ENCODE measurements around a stretch of chr12.

DNA sequence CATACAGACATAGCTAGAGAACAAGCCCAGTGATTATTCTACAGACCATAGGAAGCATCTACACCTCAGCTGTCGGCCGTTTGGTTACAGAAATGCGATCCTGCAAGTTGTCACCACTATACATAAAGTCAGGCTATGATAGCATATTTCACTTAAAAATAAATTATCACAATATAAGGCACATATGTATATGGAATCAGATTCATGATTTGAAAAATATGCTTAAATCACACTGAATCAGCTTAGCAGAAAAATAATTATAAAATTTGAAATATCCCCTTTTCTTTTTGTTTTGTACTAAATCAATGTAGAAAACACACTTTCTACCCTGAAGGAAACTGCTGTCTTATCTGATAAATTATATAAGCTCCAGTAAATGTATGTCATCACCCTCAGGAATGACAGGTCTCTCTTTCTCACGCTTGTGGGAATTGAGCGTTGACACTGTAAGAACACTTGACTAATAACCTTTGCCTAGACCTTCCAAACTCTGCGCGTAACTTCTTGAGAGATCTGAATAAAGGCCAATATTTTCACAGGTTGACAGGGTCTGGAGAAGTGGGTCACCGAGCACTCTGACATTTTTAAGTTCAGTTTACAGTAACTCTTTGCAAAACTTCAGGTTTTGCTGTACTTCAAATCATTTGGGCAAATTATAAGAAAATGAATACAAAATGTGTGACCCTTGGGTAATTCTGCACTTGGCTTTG is 138.6 kb downstream of the BCAT1 start:
- PRO-cap, 8 experiments, result no peak in any of the 8 experiments

DNA sequence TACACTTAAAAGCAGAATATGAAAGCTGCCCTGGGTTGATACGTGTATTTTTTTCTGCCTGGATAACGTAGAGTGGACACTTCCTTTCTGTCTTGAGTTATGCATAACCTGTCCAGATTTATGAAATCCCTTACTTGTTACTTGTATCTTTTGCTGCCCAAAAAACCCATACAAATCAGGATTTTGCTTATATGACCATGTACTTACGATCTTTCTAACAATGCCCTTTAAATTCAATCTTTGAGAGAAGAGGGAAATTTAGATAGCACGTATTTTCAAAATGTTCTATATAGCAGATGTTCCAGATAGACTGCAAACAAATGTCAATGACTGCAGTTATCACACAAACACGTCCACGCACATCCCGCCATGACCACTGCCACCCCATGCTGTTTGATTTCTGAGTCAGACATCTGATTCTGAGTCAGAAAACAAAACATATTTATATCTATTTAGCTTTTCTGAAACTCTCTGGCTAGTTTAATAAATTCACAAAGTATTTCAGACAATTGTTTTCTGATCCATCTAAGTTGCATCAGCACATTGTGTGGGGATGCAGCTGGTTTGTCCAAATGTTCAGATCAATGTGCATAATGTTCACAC is 2.2 kb downstream of the IRAG2 start:
- PRO-cap, 8 experiments, result peak in 6 of 8 experiments; most common plus-strand start position 542 of the sequence (in 1); most common minus-strand start position 312 of the sequence (in 5)

DNA sequence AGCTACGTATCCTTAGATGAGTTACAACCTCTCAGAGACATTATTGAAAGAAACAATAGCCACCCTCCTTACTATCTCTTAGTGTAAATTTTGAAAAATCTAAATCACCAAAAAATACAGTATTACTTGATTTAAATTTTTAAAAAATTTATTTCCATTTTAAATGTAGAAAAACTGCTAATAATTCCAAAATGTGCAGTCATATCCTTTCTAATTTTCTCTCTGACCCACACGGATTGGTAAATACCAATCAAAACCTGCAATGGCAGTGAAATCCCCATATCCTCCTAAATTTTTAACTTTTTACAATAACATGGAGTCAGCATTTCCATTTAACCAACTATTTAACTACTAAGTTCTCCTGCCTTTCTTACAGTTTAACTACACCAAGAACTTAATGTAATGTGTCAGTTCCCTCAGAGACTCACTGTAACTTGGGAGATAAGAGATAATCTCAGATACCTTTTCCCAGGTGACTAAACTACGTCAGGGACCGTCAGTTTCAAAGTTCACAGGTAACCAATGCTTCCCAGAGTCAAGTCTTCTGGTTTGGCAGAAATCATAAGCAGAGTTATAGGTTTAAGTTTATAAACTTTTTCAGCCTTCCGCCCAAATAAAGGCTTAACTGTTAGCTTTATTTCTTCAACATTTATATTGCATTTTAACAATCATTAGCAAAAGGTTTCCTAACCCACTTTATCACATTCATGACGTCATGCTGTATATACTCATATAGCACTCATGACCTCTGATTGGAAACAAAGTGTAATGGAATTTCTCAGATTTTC is 7.7 kb downstream of the KRAS start:
- PRO-cap, 8 experiments, result no peak in any of the 8 experiments

- PRO-cap, 8 experiments, result no peak in any of the 8 experiments
Observed at GRCh38 chr12:25256757-25257131, 6.0 kb upstream of the KRAS start.

DNA sequence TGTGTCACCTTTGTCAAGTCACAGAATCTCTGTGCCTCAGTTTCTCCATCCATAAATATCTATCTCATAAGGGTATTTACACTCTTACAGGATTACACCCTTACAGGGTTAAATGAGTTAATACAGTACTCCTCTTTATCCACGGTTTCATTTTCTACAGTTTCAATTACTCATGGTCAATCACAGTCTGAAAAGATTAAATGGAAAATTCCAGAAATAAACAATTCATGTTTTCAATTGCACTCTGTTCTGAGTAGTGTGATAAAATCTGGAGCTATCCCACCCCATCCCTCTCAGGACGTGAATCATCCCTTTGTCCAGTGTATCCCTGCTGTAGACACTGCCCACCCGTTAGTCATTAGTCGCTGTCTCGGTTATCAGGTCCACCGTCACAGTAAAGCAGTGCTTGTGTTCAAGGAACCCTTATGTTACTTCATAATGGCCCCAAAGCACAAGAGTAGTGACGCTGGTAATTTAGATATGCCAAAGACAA is 140.9 kb upstream of the LMNTD1 start:
- PRO-cap, 8 experiments, result no peak in any of the 8 experiments

- PRO-cap, 8 experiments, result no peak in any of the 8 experiments
Observed at GRCh38 chr12:25975970-25976922, 17.8 kb downstream of the RASSF8 start.

DNA sequence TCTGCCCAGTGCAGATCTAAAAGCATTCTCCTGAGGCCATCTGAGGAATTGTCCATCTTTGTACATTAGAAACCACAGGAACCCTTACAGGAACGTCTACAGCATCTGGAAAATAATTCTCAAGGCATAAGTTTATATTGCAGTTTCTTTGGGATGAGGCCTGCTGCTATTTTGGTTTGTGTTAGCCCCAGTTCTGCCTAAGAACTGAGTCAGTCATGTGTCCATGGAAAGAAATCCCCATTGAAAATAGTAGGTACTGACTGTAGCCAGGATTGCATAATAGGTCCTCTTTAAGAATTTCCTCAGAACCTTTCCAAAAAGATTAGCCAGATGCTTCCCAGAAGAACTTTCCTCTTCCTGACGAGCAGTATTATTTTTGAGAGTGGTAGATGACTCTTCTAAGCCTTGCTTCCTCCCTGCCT is 52.6 kb downstream of the RASSF8 start:
- PRO-cap, 8 experiments, result no peak in any of the 8 experiments

- PRO-cap, 8 experiments, result no peak in any of the 8 experiments
Observed at GRCh38 chr12:26121429-26121783, 3.4 kb downstream of the BHLHE41 start.

- PRO-cap, 8 experiments, result no peak in any of the 8 experiments
Observed at GRCh38 chr12:26230559-26231158, 35.3 kb downstream of the SSPN start.

DNA sequence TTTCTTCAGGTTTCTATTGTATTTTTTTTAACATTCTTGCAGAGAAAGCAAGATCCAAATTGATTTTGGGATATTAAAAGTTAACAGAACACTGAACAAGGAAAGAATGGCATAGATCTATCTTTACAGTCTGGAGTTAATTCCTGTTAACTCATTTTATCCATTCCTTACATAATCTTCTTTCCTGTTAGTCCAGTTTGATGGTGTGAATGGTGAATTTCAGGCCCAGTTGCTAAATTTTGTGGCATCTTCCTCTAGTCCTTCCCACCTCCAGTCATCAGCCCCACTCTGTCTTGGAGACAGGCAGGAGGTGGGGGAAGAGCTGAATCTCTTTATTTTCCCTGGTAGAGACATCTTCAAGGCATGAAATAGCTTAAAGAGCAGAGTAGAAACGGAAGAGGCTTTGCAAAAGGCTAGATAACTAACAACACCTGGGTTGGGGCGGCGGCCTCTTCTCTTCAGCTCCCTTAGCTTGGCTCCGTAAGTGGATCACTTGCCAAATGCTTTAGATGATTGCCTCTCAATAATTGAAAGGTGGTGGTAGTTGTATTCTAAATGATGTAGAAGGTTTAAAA is 35.9 kb downstream of the SSPN start:
- PRO-cap, 8 experiments, result no peak in any of the 8 experiments

GRCh38 chr12:26271732-26272375 is 76.5 kb downstream of the SSPN start:
- PRO-cap, 8 experiments, result no peak in any of the 8 experiments

GRCh38 chr12:26298963-26299384 is 103.6 kb downstream of the SSPN start:
- PRO-cap, 8 experiments, result no peak in any of the 8 experiments

GRCh38 chr12:26319489-26320073 is 124.2 kb downstream of the SSPN start:
- PRO-cap, 8 experiments, result no peak in any of the 8 experiments

DNA sequence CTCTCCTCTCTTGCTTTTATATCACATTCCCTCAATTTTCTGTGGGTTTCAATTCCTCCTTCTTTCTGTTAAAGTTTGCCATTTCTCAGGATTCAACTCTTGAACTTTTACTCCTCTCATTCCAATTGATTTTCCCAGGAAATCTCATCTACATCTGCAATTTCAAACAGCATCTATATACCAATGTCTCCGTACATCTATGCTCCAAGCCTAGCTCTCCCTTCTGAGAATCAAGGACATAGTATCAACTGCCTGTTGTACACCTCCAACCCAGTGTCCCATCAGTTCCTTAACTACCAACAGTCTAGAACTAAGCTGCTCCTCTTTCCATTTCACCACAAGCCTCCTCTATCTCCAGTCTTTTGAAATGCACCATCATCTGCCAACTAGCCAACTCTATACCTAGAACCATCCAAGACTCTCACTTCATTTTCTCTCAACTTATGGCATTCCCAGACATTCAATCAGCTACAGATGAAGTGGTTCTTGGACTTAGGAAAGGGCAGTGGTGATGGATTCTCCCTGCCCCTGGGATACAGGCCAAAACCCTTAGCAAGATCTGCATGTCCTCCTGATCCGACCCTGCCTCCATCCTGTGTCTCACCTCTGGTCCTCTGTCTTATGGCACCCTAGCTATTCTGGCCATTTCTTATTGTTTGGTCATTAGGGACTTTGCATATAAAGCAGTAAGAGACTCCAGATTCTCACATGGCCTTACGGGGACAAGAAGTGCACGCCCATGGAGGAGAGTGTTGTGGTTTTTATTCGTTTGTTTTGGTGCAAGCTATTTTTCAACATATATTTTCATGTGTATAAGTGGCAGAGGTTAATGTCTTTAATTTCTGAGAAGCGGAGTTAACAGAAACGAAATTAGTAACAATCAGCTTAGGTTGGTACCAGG is 264.5 kb downstream of the SSPN start:
- PRO-cap, 8 experiments, result no peak in any of the 8 experiments

DNA sequence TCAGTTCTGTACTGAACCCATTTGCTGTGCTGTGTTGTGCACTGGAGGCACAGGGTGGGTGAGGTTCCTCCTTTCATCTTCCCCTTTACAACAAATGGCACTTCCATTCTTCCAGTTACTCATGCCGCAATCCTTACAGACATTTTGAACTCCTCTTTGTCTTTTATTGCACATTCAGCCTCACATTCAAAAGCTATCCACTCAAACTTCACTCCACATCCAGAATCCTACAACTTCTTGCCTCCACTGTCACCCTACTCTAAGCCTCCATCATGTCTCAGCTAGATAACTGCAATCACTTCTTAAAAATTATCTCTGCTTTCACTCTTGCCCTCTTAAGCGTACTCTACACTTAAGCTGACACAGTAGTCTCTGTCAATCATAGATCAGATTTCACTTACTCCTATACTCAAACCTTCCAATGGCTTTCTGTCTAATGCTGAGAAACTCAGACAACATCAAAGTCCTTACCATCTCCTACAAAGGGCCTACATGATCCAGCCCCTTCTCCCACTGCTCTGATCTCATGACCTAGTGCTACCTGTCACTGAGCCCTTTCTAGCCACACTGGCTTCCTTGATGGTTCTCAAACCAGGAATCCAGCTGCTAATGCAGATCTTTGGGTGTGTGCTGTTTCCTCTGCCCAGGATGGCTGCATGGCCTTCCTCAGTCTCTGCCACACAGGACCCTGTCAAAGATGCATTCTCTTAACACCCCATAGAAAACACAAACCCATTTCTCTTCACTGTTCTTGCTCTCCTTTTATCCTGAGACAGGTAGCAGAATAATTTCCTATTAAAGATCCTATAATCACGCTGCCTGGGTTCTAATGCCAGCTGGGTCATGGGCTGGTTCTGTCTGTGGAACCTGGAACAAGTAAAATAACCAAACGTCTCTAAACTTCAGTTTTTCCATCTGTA is 303.9 kb downstream of the ITPR2 start:
- PRO-cap, 8 experiments, result no peak in any of the 8 experiments

GRCh38 chr12:26630009-26630363 is 203.0 kb downstream of the ITPR2 start:
- PRO-cap, 8 experiments, result no peak in any of the 8 experiments

DNA sequence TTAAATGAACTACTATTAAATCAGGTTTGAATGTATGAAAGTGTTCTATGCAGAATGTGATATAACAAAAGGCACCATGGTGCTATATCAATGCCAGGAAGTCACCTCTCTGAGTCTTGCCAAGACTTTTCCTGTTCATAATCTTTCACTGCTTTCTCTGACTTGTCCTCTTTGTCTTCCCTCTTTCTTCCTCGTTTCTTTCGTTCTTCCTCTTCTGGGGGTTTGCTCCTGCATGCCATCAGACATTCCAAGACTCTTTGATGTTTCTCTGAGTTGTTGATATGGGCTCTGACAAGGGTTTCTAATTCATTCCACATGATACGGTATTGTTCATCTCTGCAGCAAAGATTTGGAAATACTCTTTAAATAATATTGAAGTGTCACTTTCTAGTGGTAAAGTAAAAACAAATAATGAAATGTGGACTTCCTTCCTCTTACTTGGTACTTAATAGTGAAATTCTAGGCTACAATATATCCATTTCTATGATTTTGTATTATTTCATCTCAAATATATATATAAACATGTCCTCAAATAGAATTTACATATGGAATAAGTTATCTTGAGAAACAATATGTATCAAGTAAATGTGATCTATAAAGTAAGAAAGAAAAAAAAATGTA is 24.3 kb downstream of the INTS13 start:
- PRO-cap, 8 experiments, result no peak in any of the 8 experiments

DNA sequence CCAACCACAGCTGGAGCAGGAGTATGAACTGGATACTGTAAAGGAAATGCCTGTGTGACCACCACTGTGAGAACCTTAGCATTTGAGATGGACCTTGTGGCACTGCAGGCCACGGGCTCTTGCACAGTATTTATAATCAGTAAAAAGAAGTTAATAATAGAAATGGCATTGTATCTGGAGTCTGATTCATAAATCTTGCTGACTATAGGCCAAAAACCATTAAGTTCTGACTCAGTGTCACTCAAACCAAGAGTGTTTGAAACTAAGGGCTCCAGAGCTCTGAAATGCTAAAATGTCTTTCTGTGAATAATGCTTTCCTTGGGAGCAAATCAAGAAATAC is 58.5 kb upstream of the STK38L start:
- PRO-cap, 8 experiments, result no peak in any of the 8 experiments

GRCh38 chr12:27192859-27193548 is 51.1 kb upstream of the STK38L start:
- PRO-cap, 8 experiments, result no peak in any of the 8 experiments

DNA sequence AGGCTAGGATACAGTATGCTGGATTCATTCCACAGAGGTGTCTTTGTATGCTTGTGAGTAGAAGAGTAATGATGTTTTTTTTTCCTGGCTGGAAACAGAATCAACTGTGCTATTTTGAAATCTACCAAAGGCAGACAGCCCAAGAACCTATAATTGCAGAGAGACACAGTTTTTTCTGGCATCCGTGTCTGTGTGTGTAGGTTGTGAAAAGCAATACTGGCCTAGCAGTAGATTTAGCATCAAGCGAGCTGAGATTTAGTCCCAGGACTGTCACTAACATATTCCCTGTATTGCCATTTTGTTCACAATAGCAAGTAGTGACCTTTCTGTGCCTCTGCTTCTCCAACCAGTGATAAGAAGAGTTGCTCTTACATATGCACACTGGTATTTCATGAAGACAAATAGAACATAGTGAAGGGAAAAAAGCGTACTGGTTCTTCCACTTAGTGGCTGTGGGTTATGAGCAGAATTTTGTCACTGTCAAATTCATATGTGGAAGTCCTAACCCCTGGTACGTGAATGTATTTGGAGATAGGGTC is 12.4 kb upstream of the PPFIBP1 start:
- PRO-cap, 8 experiments, result no peak in any of the 8 experiments

All from peripheral blood mononuclear cell (primary cell).